Measurements from ENCODE around the genes LCN1 and GLT6D1.

DNA sequence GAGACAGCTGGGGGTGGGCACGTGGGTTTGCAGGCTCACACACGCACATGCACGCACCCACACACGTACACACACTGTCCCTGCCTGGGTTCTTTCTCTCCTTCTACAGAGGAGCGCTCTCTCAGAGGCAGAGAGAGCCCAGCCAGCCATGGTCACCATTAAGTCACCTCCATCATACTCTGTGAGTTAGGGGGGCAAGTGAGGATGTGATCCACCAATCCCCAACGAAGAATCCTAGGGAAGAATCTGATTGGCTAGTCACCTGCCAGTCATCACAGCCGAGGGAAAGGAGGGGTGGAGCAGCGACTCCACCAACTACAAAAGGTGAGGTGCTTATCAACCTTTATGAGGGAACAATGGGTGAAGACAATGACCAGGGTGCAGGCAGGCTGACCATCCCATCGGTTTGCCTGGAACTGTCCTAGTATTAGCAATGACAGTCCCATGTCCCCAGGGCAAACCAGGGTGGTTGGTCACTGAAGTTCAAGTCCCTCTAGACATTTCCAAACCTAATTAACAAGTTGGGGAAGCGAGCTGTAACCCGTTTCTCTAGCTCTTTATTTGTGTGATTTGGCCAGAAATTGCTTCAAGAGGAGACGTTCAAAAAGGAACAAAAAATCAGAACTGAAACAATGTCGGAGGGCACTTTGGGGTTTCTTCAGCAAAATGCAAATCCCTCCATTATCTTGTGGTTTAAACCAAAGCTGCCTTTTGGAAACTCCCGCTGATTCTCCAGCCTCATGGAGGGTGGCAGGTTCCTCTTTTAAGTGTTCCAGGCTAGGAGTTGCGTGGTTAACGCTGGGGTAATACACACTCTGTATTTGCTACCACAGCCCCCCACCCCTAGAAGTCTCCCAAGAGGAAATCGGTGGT, 18.8 kb upstream of the FCN1 start:
- RAMPAGE, long total RNA = no peak
- RRBS, 2 experiments = no CpG with 5 or more reads among the region's 17 CpGs
CAGE:
- cytosol, long polyA minus RNA = no peak
- cytosol, long polyA plus RNA = no peak
- long polyA plus RNA = no peak
- nucleolus, long total RNA = no peak
- nucleus, long polyA plus RNA = no peak
- nucleus, long total RNA = no peak

- RAMPAGE, long total RNA = no peak
- RRBS, 2 experiments = 42 to 60% methylated on average over 2 of the region's 7 CpGs
CAGE:
- cytosol, long polyA minus RNA = no peak
- cytosol, long polyA plus RNA = no peak
- long polyA plus RNA = no peak
- nucleolus, long total RNA = no peak
- nucleus, long polyA plus RNA = no peak
- nucleus, long total RNA = no peak
Measured at GRCh38 chr9:135521233-135521554, at the start of gene LCN1. TSS of gene LCN1 (plus strand) at chr9:135521440.

GRCh38 chr9:135639343-135639782, at the start of gene GLT6D1:
TSS of gene GLT6D1 (minus strand) at chr9:135639540.
- RAMPAGE, long total RNA = no peak
- RRBS, 2 experiments = no CpG with 5 or more reads among the region's 10 CpGs
CAGE:
- cytosol, long polyA minus RNA = no peak
- cytosol, long polyA plus RNA = no peak
- long polyA plus RNA = no peak
- nucleolus, long total RNA = no peak
- nucleus, long polyA plus RNA = no peak
- nucleus, long total RNA = no peak

GRCh38 chr9:135818858-135819583, 88.3 kb downstream of the CAMSAP1 start:
- RAMPAGE, long total RNA = no peak
- RRBS, 2 experiments = 95 to 99% methylated on average over 3 of the region's 38 CpGs
CAGE:
- cytosol, long polyA minus RNA = no peak
- cytosol, long polyA plus RNA = no peak
- long polyA plus RNA = no peak
- nucleolus, long total RNA = no peak
- nucleus, long polyA plus RNA = no peak
- nucleus, long total RNA = no peak

DNA sequence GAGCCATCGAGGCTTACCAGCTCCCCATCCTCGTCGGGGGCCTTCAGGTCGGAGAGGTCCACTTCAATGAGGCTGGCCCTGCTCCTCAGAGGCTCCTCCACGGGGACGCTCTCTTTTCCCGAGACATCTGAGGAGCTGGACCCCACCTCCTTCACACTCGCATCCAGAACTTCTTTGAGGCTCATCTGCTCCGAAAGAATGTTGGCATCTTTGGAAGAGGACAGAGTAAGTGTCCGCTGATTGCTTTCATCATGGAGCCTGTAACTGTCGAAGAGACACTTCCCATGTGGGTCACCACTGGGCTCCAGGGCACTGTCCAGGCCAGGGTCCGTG, 86.5 kb downstream of the CAMSAP1 start:
- RAMPAGE, long total RNA = no peak
- RRBS, 2 experiments = no CpG with 5 or more reads among the region's 12 CpGs
CAGE:
- cytosol, long polyA minus RNA = no peak
- cytosol, long polyA plus RNA = no peak
- long polyA plus RNA = no peak
- nucleolus, long total RNA = no peak
- nucleus, long polyA plus RNA = no peak
- nucleus, long total RNA = no peak

- RAMPAGE, long total RNA = no peak
- RRBS, 2 experiments = no CpG with 5 or more reads among the region's 8 CpGs
CAGE:
- cytosol, long polyA minus RNA = no peak
- cytosol, long polyA plus RNA = no peak
- long polyA plus RNA = no peak
- nucleolus, long total RNA = no peak
- nucleus, long polyA plus RNA = no peak
- nucleus, long total RNA = no peak
Measured at GRCh38 chr9:135994916-135995255, 33.7 kb upstream of the UBAC1 start.

DNA sequence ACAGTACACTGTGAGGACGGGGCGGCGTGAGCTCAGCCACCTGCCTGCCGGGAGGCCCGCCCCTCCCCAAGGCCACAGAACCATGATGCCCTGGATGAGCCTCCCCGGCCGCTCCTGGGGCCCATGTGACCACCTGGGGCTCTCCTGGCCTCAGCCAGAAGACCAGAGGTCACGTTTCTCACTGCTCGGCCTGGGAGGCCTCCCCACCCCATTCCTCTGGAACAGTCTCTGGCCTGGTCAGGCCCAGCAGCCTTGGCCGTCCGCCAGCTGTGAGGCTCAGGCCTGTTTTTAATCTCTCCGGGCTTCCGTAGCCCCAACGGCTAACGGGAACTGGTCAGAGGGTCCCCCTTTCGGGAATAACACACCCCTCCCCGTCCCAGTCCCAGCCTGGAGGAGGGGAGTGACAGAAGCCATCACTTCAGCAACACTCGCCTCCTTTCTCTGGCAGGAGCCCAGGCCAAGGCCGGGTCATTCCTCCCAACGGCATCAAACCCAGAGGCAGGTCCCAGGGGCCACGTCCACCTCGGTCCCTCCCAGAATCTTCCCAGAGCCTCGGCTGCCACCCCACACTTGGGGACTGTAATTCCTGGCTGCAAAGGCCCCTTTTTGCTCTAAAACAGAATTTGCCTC, 51.0 kb upstream of the UBAC1 start:
- RAMPAGE, long total RNA = no peak
- RRBS, 2 experiments = 19 to 50% methylated on average over 3 of the region's 23 CpGs
CAGE:
- cytosol, long polyA minus RNA = no peak
- cytosol, long polyA plus RNA = no peak
- long polyA plus RNA = no peak
- nucleolus, long total RNA = no peak
- nucleus, long polyA plus RNA = no peak
- nucleus, long total RNA = no peak

DNA sequence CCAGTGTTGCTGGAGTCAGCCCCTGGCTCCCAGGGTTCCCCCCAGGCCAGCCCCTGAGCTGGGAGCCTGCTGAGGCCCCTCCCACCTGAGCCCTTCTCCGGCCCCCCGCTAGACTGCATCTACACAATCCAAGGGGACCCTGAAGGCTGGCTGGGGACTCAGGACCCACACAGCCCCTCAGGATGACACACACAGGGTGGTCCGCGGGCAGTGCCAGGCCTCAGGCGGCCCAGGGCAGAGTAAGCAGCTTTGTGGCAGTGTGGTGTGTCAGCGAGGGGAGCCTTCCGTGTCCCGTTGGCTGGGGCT, 3.0 kb downstream of the TMEM250 start:
- RAMPAGE, long total RNA = no peak
- RRBS, 2 experiments = no CpG with 5 or more reads among the region's 8 CpGs
CAGE:
- cytosol, long polyA minus RNA = no peak
- cytosol, long polyA plus RNA = no peak
- long polyA plus RNA = no peak
- nucleolus, long total RNA = no peak
- nucleus, long polyA plus RNA = no peak
- nucleus, long total RNA = no peak

DNA sequence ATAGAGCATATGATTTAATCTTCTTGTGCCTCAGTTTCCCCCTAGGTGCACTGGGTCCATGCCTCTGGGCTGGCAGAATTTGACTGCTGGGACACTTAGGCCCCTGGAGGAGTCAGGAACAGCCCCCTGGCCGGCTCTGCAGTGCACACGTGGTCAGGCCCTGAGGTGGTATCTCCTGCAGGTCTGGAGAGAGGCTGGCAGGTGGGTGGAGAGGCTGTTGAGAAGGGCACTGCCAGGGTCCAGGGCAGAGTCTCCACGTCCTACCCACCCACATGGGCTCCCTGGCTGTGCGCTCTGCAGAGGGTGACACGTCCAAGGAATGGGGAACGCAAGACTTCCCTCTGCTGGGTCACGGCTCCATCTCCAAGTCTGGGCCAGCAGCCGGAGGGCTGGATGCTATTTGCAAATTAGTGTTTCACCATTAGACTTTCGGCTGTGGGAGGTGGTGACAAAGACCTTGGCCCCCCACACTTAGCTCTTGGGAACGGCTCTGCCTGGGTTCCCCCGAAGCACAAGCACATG, 25.5 kb upstream of the TMEM250 start:
- RAMPAGE, long total RNA = no peak
- RRBS, 2 experiments = no CpG with 5 or more reads among the region's 11 CpGs
CAGE:
- cytosol, long polyA minus RNA = no peak
- cytosol, long polyA plus RNA = no peak
- long polyA plus RNA = no peak
- nucleolus, long total RNA = no peak
- nucleus, long polyA plus RNA = no peak
- nucleus, long total RNA = no peak

DNA sequence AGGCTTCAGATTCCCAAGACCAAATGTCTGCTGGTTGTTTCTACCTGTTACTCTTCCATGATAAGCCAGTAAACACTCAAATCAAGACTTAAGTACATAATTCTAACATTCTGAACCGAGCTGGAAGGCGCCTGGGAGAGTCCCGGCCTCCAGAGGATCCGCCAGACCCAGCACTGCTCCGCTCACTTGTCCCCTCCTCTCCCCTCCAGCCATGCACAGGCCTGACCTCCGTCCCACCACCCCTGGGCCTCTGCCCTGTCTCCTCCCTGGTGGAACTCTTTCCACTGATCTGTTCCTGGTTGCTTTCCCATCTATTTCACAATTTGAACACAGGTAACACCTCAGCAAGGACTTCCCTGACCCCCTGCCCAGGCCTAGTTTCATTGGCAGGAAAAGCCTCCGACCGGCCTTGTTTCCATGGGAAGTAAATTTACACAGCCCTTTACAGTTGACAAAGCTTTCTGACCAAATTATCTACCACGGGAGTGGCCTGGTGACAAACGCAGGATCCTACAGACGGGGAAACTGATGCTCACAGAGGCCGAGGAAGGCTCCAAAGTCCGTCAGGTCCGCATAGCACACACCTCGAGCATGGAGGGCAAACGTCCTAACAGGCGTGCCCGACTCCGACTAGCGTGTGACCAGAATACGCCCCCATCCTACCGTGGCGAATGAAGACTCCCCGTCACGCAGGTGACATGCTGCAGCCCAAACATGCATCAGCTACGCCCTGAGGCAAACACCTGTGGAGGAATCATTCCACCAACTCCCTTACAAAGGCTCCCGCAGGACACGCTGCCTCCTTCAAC, 14.8 kb downstream of the QSOX2 start:
- RAMPAGE, long total RNA = no peak
- RRBS, 2 experiments = no CpG with 5 or more reads among the region's 28 CpGs
CAGE:
- cytosol, long polyA minus RNA = no peak
- cytosol, long polyA plus RNA = no peak
- long polyA plus RNA = no peak
- nucleolus, long total RNA = no peak
- nucleus, long polyA plus RNA = no peak
- nucleus, long total RNA = no peak

GRCh38 chr9:136339424-136340152, 12.2 kb downstream of the GPSM1 start:
- RAMPAGE, long total RNA = no peak
- RRBS, 2 experiments = 7 to 25% methylated on average over 1 to 3 of the region's 28 CpGs
CAGE:
- cytosol, long polyA minus RNA = no peak
- cytosol, long polyA plus RNA = no peak
- long polyA plus RNA = no peak
- nucleolus, long total RNA = no peak
- nucleus, long polyA plus RNA = no peak
- nucleus, long total RNA = no peak

- RAMPAGE, long total RNA = no peak
- RRBS, 2 experiments = 47 to 58% methylated on average over 3 to 6 of the region's 29 CpGs
CAGE:
- cytosol, long polyA minus RNA = no peak
- cytosol, long polyA plus RNA = no peak
- long polyA plus RNA = no peak
- nucleolus, long total RNA = no peak
- nucleus, long polyA plus RNA = no peak
- nucleus, long total RNA = no peak
Measured at GRCh38 chr9:136340509-136341074, 13.3 kb downstream of the GPSM1 start.

DNA sequence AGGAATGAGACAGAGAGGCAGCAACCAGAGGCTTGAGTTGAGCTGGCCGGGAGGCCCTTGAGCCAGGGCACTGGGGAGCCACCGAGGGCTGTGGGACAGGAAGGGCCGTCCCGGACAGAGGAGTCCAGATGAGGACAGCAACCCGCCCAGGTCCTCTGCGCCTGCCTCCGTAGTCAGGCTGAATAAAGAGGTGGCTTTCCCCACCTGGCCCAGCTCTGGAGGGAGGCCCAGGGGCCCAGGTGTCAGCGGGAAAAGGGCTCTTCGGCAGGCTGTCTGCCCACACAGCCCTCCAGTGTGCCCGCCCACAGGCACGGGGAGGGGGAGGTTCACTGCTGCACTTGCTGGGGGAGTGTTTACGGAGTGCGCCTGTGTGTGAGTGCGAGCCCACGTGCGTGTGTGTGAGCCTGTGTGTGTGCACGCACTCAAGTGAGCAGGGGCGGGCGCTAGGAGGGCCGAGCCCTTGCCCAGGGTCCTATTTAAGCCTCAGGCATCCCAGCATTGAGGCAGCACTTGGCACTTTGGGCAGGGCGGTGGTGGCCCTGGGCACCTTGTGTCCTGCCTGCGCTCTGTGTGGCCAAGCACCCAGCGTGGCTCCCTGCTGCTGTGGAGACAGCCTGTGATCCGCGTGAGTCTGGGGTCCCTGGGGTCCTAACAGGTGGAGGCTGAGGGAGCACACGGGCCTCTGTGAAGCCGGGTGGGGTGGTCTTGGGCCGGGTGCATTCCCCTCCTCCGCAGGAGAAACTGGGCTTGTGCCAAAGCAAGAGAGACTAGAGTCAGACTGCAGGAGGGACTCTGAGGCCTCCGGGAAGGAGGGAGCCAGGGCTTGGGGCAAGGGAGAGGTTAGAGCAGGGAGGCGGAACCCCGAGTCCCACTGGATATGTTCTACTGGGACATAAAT, 10.8 kb downstream of the DNLZ start:
- RAMPAGE, long total RNA = no peak
- RRBS, 2 experiments = 14 to 44% methylated on average over 7 of the region's 32 CpGs
CAGE:
- cytosol, long polyA minus RNA = no peak
- cytosol, long polyA plus RNA = no peak
- long polyA plus RNA = no peak
- nucleolus, long total RNA = no peak
- nucleus, long polyA plus RNA = no peak
- nucleus, long total RNA = no peak

DNA sequence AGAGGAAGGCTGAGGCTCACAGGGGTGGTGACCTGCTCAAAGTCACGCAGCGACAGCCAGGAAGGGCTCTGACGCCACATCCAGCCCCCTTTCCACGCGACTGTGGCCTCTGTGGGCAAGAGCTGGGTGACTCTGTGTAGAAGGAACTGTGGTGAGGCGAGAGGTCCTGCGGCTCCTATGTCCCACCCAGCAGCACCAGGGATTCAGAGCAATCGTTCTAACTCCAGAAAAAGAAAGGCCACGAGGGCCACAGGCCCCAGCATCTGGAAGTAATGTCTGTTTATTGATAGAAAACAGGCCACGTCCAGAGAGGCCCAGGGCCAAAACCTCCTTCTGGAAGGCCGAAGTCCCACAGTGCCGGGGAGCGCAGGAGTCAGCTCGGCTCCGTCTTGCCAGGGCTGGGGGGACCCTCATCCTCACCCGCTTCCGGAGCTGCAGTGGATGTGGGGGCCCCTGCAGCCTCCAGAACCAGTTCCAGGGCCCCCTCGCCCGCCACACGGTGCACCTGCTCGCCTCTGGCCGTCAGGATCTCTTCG, 1.8 kb downstream of the DNLZ start:
- RAMPAGE, long total RNA = no peak
- RRBS, 2 experiments = 83 to 93% methylated on average over 6 of the region's 23 CpGs
CAGE:
- cytosol, long polyA minus RNA = no peak
- cytosol, long polyA plus RNA = no peak
- long polyA plus RNA = no peak
- nucleolus, long total RNA = no peak
- nucleus, long polyA plus RNA = no peak
- nucleus, long total RNA = no peak

DNA sequence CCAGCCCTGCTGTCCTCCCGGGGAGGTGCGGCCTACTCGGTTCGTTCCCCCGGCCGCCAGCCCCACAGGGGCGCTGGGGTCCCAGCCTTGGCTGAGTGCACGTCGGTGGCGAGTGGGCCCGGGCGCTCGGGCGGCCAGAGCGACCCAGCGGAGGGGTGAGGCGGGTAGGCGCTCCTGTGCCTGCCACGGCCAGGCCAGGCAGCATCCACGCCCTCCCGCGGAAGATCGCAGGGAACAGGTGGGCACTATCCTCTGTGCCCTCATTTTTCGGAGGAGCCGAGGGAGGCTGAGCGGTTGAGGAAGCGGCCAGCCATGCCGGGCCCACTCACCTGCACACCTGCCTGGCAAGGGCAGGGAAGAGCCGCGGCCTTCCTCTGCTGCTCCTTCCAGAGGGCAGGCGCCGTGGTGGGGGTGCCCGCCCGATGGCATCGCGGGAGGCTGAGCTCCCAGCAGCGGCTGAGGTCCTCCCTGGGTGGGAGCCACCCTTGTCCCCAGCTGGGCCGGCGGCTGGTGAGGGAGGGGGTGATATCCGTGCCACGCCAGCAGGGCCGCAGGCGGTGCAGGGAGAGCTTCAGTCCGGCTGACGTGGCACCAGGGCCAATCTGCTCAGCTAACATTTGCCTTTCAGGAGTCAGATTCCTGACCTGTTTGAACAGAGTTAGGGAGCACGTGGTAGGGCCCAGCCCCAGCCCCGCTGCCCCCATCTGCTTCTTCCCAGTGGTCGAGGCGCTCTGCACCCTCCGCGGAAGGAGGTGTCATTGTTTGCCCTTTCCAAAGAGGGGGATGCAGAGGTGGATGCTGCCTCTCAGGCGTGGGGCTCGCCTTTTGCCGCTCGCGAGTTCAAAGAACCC, 1.5 kb upstream of the SEC16A start:
- RAMPAGE, long total RNA = no peak
- RRBS, 2 experiments = 12 to 22% methylated on average over 11 to 14 of the region's 56 CpGs
CAGE:
- cytosol, long polyA minus RNA = no peak
- cytosol, long polyA plus RNA = no peak
- long polyA plus RNA = no peak
- nucleolus, long total RNA = no peak
- nucleus, long polyA plus RNA = no peak
- nucleus, long total RNA = no peak

- RAMPAGE, long total RNA = no peak
- RRBS, 2 experiments = 8 to 83% methylated on average over 4 to 7 of the region's 29 CpGs
CAGE:
- cytosol, long polyA minus RNA = no peak
- cytosol, long polyA plus RNA = no peak
- long polyA plus RNA = no peak
- nucleolus, long total RNA = no peak
- nucleus, long polyA plus RNA = no peak
- nucleus, long total RNA = no peak
Measured at GRCh38 chr9:136529663-136530292, 16.1 kb downstream of the NOTCH1 start.

DNA sequence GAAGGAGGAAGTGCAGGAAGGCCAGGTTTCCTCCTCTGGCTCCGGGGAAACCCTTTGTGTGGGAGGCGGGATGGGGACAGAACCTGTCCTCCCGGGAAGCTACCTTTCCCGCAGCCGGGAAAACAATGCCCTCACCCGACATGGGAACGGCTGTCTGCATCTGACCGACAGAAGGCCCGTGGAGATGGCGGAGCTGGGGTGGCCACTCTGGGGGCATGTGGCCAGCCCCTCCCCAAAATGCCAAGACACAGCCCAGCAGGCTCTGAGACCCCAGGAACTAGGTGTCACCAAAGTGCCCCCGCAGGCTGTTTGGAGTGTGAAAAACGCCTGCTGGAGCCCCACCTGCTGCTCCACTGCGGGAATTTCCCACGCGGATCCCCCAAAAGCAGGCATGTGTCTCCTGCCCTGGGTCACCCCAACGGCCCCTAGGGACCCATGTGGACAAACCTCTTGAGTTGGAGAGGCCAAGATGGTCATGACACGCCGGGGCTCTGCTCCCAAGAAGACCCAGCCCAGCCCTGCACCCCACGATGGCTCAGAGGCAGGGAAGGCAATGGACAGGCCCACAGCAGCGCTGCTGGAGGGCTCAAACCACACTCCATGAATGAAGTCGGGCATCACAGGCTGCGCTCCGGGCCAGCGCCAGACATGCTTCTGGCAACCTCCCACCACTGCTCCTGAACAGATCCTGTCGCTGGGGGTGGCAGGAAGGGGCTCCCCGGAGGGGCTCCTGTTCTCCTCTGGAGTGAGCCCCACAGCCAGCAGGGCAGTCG, 15.4 kb downstream of the NOTCH1 start:
- RAMPAGE, long total RNA = no peak
- RRBS, 2 experiments = 34 to 63% methylated on average over 7 to 8 of the region's 27 CpGs
CAGE:
- cytosol, long polyA minus RNA = no peak
- cytosol, long polyA plus RNA = no peak
- long polyA plus RNA = no peak
- nucleolus, long total RNA = no peak
- nucleus, long polyA plus RNA = no peak
- nucleus, long total RNA = no peak

DNA sequence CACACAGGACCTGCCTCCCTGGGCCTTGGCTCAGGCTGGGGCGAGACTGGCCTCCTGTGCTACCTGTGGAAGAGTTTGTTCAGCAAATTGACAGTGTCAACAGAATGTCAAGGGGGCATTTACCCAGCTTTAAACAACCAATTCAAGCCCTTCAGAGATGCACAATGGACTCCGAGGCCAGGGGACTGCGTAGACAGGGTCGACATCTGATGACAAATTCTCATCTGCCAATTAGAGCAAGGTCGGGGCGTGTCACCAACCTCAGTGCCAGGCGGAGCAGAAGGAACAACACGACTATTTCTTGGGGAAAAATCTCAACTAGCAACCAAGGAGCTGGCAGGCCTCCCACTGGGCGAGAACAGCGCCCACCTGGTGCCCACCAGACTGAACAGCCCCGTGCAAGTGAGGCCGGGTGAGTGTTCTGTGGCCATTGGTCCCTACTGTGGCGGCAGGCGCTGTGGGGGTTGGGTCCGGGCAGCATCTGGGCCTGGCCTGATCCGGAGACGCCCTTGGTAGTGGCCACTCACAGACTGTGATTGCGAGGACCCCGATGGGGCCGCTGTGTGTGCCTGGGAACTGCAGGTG, 11.6 kb downstream of the NOTCH1 start:
- RAMPAGE, long total RNA = no peak
- RRBS, 2 experiments = 93 to 98% methylated on average over 4 of the region's 20 CpGs
CAGE:
- cytosol, long polyA minus RNA = no peak
- cytosol, long polyA plus RNA = no peak
- long polyA plus RNA = no peak
- nucleolus, long total RNA = no peak
- nucleus, long polyA plus RNA = no peak
- nucleus, long total RNA = no peak

DNA sequence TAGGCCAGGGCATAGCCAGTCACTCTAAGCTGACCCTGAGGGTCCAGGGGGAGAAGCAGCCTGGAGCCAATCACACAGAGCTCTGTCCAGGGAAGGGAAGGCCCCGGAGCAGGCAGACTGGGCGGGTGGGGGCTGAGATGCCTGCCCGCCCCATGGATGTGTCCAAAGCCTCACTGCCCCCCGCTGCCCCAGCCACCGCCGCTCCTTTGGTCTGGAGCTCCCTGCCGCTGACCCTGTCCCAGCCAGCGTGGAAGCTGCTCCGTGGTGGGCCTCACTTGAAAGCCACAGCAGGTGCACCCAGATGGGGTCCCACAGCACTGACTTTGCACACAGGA, 9.5 kb downstream of the NOTCH1 start:
- RAMPAGE, long total RNA = no peak
- RRBS, 2 experiments = no CpG with 5 or more reads among the region's 9 CpGs
CAGE:
- cytosol, long polyA minus RNA = no peak
- cytosol, long polyA plus RNA = no peak
- long polyA plus RNA = no peak
- nucleolus, long total RNA = no peak
- nucleus, long polyA plus RNA = no peak
- nucleus, long total RNA = no peak

DNA sequence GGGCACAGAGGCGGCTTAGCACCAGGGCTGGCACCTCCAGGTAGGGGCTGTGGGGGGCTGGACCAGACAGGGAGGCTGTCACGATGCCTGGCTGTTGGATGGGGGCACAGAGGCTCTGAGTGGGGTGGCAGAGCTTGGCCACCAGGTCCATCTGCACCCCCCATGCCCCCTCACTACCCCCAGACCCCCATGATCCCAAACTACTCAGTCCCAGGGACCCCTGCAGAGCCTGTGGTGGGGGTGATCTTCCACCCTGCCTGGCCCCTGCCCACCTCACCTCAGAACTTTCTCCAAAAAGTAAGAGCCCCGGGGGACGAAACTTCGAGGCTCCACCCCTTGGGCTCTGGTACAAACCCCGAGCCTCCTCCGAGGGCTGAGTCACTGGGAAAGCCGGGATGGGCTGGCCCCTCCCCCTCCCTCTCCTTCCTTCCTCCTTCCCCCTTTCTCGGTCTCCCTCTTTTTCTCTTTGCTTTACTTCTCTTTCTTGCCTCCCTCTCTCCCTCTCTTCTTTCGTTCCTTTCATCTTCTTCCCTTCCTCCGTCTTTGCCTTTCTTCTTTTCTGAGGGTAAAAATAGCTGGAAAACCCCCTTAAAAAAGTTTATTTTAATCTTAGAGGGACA, 5.4 kb upstream of the NOTCH1 start:
- RAMPAGE, long total RNA = no peak
- RRBS, 2 experiments = 2 to 3% methylated on average over 5 of the region's 11 CpGs
CAGE:
- cytosol, long polyA minus RNA = no peak
- cytosol, long polyA plus RNA = no peak
- long polyA plus RNA = no peak
- nucleolus, long total RNA = no peak
- nucleus, long polyA plus RNA = no peak
- nucleus, long total RNA = no peak

All from GM12878 (cell line).